Rectum (tissue), 1 donor: ENCODE results near the genes TMPRSS2 and TFF2.

GRCh38 chr21:41468977-41470176 is 38.6 kb downstream of the TMPRSS2 start:
- PRO-cap: no peak

DNA sequence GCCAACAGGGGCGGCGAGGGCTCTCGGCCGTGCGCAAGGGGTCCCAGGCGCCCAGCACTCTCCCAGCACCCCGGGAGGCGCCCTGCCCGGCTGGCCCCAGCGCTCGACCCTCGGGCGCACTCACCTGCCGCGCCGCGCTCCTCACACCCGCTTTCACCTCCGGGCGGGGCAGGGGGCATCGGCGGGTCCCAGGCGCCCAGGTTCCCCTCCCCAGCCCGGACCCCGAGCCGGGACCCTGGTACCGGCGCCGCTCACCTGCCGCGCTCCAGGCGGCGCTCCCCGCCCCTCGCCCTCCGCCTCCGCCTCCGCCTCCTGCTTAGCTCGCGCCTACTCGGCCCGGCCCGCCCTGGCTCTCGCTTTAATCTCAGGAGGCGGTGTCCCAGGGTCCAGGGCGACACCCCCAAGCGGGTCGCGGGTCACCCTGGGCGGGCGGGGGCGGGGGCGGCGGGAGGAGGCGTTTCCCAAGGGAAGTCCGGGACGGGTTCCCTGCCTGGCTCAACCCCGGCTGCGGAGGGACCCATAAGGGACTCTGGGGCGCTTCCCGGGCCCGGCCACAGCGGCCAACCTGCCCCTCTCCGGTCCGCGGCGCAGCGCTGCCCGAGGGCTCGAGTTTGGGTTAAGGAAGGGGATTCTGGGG is at the start of gene TMPRSS2:
Gene TMPRSS2 (minus strand): TSS at position 333 of the 637 bp plus-strand sequence.
- PRO-cap: bidirectional peak, plus-strand start at position 498 of the sequence, minus-strand start at position 288 of the sequence

DNA sequence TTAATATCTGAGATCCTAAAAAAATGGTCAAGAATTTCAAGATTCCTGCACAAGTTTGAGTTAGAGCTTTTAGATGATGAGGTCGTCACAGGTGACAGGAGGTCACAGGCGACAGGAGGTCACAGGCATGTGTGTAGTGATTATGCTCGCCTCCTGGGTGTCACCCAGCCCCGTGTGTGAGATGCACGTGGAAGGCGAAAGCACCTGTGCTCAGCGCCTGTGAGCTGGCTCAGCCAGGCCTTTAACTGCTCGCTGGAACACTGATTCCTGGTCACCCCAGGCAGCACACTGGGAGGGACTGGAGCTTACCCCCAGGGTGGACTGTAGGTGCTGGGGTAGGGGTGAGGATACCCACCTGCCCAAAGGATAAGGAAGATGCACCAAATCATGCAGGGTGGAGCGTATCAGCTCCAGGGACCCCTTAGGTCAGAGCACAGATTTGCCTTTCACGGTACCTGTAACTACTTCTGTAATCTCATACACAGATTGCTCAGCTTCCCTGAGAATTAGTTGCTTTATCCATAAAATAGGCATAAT is 18.8 kb upstream of the TMPRSS2 start:
- PRO-cap: bidirectional peak, plus-strand start at position 179 of the sequence, minus-strand start at position 219 of the sequence

DNA sequence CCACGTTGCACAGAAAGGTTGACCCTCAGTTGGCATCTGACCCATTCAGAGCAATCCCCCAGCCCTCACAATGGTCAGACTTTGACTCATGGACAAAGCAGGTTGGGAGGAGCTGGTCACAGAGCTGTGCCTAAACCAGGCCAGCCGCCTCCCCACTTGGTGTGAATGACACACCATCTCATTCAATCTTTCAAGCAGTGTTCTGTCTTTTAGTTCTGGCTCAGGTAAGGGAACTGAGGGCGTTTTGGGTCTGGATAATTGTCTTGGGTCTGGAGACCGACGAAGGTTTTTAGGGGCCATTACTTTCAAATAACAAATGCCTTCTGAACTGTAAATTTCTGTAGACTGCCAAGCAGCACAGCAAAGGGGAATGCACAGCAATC is 48.5 kb upstream of the TMPRSS2 start:
- PRO-cap: unidirectional peak, minus-strand start at position 291 of the sequence

GRCh38 chr21:41583272-41584088 is 75.5 kb upstream of the TMPRSS2 start:
- PRO-cap: no peak

- PRO-cap: no peak
Observed at GRCh38 chr21:41605656-41606084, 97.7 kb upstream of the TMPRSS2 start.

- PRO-cap: unidirectional peak, plus-strand start at chr21:41684538; bidirectional peak, plus-strand start at chr21:41684611, minus-strand start at chr21:41684574
Observed at GRCh38 chr21:41684164-41684826, 82.6 kb downstream of the RIPK4 start.

GRCh38 chr21:41768445-41769621 is 2.0 kb upstream of the RIPK4 start:
- PRO-cap: bidirectional peak, plus-strand start at chr21:41768967, minus-strand start at chr21:41768786; unidirectional peak, plus-strand start at chr21:41769250

DNA sequence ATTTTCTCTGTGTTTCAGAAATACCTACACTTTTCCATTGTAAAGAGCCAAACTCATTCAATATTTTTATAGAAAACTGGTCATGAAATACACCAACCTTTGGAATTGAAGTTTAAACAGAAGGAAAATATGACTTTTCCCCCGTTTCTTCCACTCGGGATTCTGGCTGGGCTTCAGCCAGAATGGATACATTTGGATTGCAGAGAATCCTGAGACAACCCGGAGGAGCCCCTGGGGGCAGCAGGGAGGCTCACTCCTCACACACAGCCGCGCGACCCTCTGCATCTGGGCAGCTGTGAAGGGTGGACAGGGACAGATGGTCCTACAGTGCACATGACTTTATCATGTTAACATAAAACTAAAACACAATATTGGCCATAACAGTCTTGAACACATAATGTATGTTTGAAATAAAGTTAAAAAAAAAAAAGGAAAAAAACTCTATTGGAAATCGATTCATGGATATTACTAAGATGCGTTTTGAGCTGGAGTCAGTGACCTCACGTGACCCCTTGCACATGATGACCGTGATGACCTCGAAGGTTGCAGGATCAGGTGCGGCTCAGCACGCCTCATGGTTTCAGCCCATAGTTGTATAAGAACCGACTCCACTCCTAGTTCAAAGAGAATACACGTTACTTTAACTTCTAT is 33.4 kb upstream of the RIPK4 start:
- PRO-cap: unidirectional peak, plus-strand start at position 262 of the sequence

DNA sequence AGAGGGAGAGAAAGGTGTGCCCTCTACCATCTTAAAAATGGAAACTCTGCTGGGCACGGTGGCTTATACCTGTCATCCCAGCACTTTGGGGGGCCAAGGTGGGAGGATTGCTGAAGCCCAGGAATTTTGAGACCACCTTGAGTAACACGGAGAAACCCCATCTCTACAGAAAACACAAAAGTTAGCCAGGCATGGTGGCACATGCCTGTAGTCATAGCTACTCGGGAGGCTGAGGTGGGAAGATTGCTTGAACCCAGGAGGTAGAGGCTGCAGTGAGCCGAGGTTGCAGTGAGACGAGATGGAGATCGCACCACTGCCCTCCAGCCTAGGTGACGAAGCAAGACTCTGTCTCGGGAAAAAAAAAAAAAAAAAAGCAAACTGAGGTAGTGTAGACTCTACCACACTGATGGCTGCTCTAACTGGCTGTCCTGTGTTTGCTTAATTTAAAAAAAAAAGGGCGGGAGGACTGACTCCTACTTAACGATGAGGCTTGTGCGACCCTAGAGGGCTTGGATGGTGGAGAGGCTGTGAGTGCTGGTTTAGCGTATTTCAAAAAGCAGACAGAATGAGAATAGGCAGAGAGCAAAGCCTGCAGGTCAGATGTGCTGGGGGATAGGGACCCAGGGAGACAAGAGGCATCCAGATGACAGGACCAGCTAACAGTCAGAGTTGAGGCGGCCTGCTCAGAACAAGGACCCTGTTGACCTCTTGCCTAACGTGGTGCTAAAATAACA is 5.3 kb downstream of the PRDM15 start:
- PRO-cap: unidirectional peak, plus-strand start at position 446 of the sequence

- PRO-cap: no peak
Observed at GRCh38 chr21:41920792-41921528, 32.9 kb downstream of the C2CD2 start.

GRCh38 chr21:41950797-41951752 is 2.7 kb downstream of the C2CD2 start:
- PRO-cap: no peak

GRCh38 chr21:42037942-42038457 is 27.8 kb upstream of the ZBTB21 start:
- PRO-cap: unidirectional peak, minus-strand start at chr21:42038159

GRCh38 chr21:42056400-42057532 is 14.4 kb upstream of the UMODL1 start:
- PRO-cap: bidirectional peak, plus-strand start at chr21:42057272, minus-strand start at chr21:42057113

DNA sequence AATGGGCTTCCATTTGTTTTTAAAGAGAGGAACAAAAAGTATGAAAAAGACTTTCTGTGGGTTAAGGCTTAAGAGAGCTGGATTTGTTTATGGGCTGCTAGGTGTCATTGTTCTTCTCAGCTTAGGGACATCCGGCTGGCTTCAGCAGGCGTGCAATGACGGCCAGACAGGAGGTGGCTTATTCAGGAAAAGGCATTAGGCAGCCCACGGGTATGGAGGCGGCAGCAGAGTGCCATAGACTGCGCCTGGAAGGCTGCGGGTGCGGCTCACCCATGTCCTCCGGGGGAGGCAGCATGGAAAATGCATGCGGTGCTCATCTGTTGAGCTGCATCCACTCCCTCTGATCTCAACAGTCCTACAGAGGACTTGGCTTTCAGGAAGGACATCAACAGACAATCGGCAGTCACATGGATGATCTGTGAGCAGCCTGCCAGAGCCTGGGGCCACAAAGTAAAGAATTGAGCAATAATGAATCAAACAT is 42.8 kb downstream of the UMODL1 start:
- PRO-cap: no peak

GRCh38 chr21:42236585-42237117 is 17.7 kb downstream of the ABCG1 start:
- PRO-cap: no peak

DNA sequence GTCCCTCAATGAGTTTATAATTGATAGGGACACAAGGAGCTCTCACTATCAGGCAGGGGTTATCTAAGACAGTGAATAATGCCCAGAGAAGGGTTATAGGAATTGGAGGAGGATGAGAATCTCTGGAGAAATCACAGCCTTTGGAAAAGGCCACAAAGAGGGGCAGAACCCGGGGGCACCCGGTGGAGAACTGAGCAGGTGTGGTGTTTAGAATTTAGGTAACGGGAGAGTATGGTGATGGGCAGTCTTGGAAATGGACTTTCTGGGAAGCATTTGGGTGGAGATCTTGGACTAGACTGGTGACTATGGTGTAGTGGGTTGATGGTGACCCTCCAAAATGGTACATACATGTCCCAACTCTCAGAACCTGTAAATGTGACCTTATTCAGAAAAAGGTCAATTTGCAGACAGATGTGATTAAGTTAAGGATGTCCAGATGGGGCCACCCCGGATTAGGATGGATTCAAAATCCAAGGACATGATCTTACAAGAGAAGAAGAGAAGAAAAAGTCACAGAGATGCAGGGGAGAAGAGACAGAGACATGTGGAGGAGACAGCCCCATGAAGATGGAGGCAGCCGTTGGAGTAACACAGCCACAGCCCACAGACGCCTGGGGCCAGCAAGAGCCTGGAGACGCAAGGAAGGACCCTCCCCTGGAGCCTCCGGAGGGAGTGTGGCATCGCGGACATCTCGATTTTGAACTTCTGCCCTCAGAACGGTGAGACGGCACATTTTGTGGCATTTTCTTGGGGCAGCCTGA is 28.5 kb downstream of the ABCG1 start:
- PRO-cap: no peak

- PRO-cap: no peak
Observed at GRCh38 chr21:42301781-42302496, 13.3 kb downstream of the TFF3 start.

DNA sequence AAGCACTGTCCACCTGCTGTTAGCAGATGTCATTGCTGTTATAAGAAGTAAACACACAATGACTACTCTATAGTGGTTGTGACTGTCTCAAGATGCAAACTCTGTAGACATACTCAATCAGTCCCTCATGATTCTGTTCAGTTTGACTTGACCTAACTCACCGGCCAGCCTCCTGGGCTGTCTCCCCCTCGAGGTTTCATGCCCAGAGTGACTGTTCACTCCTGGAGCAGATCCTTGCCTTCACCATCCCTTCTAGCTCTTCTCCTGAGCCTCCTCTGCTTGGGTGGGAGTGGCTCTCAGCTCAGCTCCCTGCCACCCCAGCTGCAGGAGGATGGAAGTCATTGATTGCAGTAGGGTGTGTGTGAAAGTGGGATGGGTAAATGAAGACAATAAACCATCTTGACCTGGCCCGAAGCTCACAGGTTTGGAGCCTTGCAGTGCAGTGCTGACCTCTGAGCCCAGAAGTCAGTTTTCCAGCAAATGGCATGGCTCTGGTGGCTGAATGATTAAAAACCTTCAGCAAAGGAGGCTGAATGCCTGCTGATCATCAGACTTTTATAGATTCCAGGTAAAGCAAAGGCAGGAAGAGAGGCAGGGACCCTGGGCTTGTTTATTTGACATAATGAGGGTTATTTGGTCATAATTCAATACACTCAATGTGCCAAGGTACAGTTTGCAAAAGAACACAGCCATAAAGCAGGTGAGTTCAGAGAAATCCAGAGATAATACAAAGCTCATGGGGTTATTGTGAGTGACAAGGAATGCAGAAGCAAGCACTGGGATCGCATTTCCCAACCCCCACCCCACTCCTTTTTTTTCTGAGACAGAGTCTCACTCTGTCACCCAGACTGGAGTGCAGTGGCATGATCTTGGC is 17.5 kb upstream of the TFF3 start:
- PRO-cap: unidirectional peak, minus-strand start at position 311 of the sequence; bidirectional peak, plus-strand start at position 745 of the sequence, minus-strand start at position 557 of the sequence

- PRO-cap: no peak
Observed at GRCh38 chr21:42350792-42351333, at the start of gene TFF2. Gene TFF2, minus strand, starts transcription at chr21:42350994.